Sigmoid colon (tissue), 4 donors: ENCODE results near the gene CACNB3.

GRCh38 chr12:47776554-47777510, 3.8 kb downstream of the SLC48A1 start:
- PRO-cap = no peak
- RAMPAGE, long total RNA, 4 experiments = no peak in any of the 4 experiments

- PRO-cap = unidirectional peak, plus-strand start at chr12:47799827
- RAMPAGE, long total RNA, 4 experiments = no peak in any of the 4 experiments
Observed at GRCh38 chr12:47799368-47800014, 20.2 kb downstream of the HDAC7 start.

- PRO-cap = no peak
- RAMPAGE, long total RNA, 4 experiments = no peak in any of the 4 experiments
Observed at GRCh38 chr12:47801960-47802817, 17.5 kb downstream of the HDAC7 start.

- PRO-cap = no peak
- RAMPAGE, long total RNA, 4 experiments = no peak in any of the 4 experiments
Observed at GRCh38 chr12:47807905-47808736, 11.6 kb downstream of the HDAC7 start.

DNA sequence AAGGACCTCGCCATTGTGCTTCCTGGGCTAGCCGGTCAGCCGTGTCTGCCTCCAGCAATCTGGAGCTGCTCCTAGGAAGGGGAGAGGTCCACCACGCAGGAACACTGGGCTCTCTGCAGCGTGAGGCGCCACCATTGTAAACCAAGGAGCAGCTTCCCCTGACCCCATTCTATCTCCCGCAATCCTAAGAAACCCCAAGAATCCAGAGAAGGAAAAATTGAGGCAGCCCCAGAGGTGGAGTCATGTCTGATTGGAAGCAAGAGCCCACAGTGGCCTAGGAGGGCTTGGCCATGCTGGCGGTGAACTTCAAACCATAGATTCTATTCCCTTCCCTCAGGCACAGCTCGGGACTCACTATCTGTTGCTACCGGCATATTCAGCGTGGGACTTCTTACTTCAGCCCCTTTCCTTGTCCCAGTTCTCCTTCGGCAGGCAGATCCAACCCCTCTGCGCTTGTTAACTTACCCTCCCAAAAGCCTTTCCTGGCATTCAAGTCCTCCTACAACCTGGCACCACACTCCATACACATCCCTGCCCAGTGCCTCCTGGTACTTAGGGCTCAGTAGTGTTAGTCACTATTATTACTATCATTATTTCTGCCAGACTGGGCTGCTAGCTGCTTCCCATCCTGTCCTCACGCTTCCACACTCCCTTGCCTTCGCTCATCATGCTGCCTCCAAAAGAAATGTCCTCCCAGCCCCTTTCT, 1.4 kb upstream of the HDAC7 start:
- PRO-cap = no peak
- RAMPAGE, long total RNA, 4 experiments = no peak in any of the 4 experiments

DNA sequence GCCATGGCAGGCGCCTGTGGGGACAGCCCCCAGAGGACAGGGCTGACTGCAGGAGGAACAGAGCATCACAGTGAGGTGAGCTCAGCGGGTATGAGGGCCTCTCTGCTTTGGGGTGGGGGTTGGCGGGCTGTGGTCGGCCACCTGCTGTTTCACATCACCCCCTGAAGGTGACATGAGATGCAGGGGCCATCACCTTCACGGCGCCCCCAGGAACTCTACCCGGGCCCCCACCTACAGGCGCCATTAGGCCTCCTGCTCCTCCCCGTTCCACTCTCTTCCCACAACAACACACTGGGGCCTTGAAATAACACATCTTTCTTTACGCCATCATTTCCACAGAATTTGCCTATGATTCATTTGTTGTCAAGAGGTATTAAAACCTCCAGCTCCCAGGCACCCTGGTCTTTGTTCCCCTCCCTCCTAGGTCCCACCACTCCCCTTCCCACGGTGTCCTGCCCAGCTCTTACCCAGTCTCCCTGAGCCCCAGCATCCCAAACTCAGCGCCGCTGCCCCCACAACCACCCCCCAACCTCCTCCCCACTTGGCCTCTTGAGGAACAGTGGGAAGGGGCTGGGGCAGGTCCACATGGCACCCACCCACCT, 12.7 kb upstream of the HDAC7 start:
- PRO-cap = no peak
- RAMPAGE, long total RNA, 4 experiments = no peak in any of the 4 experiments

DNA sequence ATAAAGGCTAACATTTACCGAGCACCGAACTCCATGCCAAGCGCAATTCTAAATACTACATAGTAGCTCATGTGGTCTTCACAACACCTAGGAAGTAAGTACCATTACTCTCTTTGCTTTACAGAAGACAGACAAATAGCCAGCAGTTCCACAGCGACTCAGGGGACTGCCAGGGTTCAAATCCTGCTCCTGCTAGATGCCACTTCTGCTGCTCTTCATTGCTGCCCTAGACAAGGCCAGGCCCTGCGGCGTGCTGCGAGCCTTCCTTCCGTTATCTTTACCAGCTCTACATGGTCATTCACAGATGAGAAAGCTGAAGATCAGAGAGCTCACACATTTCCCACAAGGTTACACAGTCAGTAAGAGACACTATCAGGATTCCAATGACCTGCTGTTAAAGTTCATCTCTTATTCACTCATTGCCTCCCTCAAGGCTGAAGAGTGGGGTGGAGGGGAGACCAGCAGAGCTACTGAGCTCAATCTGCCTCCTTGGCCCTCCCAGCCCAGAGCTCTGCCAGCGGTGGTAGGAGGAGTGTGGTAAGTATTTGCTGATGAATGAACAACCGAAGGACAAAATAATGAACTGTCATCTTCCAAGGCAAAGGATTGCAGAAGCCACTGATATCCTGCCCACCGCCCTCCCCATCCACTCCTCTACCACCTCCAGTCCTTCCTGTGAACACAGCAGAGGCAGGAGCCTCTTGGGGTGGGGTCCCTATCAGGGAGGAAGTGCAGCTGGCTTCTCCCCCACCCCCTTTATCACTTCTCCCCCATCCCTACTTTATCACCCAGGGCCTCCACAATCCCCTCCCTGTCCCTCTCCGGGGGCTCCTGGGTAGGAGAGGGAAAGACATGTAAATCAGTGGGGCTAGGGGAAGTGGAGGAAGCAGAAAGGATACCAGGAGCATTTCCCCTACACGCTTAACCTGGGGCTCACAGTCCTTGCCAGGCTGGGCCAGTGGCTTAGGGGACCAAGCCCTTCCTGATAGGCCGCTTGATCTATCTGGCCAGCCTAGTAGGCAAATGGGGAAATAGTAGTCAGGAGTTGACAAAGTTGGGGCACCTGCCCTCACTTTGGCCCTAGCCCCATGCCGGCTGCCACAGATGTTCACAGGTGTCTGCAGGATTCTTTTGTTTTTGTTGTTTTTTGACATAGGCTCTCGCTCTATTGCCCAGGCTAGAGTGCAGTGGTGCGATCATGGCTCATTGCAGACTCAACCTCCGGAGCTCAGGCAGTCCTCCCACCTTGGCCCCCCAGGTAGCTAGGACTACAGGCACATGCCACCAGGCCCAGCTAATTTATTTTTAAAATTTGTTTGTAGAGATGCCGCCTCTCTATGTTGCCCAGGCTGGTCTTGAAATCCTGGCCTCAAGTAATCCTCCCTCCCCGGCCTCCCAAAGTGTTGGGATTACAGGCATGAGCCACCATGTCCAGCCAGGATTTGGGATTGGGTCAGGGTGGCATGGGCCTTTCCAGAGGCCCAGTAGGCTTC, 15.0 kb upstream of the HDAC7 start:
- PRO-cap = no peak
- RAMPAGE, long total RNA, 4 experiments = no peak in any of the 4 experiments

GRCh38 chr12:47842944-47843798, 23.5 kb upstream of the HDAC7 start:
- PRO-cap = no peak
- RAMPAGE, long total RNA, 4 experiments = no peak in any of the 4 experiments

DNA sequence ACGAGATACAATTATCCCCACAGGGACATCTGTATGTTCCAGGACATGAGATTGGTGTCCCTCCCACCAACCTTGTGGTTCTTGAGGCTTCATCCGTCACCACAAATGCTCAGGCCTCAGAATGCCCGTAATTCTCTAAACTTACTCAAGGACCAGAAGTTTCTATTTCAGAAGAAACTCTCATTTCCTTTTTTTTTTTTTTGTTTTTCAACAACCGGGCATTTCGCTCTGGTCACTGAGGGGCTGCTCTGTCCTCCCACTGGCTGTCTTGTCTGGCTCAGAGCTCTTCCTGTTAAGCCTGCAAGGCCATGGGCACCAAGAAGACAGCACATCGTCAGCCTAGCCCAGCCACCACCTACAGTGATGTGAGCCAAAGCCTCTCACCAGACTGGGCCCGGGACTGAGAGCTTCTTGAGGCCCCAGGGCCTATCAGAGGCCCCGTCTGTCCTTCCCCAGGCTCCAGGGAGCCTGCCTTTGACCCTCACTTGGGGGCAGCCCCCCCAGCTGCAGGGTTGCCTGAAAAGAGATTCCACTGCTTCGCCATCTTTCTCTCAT, 36.1 kb downstream of the VDR start:
- PRO-cap = no peak
- RAMPAGE, long total RNA, 4 experiments = no peak in any of the 4 experiments

GRCh38 chr12:47988264-47988922, 15.9 kb downstream of the COL2A1 start:
- PRO-cap = no peak
- RAMPAGE, long total RNA, 4 experiments = no peak in any of the 4 experiments

DNA sequence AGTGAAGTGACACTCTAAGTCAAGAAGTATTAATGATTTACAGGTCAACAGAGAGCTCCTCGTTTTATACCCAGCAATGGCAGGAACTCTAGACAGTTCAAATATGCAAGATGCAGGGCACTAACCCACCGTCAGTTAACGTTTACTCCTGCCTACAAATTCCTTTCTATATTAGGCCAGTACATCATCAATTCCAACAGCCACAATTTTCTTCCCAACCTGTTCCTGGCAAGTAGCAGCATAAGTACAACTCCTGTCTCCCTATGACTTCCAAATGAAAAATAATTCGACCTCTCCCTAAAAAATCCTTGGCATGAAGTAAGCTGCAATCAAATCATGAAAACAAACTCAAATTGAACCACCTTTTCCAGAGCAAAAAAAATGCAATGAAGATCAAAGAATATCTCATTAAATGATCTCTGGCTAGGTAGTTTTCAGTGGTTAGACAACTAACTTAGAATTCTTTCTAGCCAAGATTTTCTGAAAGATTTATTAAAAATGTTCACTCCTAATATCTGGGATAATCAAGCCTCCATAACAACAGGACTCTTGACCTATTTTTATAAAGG, 9.1 kb upstream of the KANSL2 start:
- PRO-cap = no peak
- RAMPAGE, long total RNA, 4 experiments = no peak in any of the 4 experiments

DNA sequence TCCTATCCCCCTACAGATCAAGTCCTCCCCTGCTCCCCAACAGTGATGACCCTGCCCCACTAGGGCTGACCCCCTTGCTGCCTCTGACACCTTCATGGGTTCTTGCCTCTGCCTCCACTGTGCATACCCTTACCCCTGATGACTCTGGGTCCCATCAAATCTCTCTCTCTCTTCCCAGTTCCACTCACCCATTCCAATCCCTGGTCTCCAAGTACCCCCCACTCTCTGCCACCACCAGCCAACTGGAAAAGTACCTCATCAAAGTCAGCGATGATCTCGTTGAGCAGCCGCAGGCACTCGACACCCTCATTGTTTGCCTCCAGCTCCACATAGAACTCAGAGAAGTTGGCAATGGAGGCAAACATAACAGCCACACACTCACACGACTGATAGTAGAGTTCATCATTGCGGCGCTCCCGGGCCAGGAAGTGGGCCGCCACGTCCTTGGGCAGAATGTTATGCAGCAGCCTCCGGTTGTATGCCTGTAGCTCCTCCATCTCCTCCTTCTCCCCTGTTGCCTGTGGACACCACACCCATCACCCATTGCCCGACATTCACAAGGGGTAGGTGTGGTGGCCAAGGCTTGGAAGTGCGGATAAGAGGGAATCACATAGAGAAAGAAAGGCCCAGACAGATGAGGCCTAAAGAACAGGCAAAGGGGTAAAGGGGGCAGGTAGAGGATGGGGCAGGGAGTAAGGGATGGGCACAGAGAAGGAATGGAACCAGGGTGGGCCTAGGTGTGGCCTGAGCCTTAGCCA, 17.3 kb downstream of the ADCY6 start:
- PRO-cap = no peak
- RAMPAGE, long total RNA, 4 experiments = no peak in any of the 4 experiments

DNA sequence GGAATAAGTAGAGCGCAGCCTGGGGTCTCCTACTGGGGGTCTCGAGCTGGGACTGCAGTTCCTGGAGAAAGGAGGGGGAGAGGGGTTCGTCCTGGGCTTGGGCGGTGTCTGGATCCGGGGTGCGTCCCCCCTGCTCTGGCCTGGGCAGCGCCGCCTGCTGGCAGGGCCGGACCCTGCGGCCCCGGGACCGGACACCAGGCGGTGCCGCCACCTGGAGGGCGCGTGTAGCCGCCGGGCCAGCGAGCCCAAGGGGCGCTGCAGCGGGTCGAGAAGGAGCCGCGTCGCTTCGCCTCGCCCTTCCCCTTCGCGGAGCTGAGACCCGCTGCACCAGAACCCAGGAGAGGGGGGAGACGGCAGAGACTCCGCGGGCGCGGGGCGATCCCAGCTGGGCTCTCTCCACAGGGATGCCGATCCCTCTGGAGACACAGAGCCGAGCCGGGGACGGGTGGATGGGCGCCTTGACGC, 3.7 kb upstream of the CACNB3 start:
- PRO-cap = no peak
- RAMPAGE, long total RNA, 4 experiments = start-site peak on the plus strand in 1 of 4 experiments, centred at position 201 of the sequence, 12 reads per replicate; start-site peak on the minus strand in 1 of 4 experiments, centred at position 75 of the sequence, 7 reads per replicate

DNA sequence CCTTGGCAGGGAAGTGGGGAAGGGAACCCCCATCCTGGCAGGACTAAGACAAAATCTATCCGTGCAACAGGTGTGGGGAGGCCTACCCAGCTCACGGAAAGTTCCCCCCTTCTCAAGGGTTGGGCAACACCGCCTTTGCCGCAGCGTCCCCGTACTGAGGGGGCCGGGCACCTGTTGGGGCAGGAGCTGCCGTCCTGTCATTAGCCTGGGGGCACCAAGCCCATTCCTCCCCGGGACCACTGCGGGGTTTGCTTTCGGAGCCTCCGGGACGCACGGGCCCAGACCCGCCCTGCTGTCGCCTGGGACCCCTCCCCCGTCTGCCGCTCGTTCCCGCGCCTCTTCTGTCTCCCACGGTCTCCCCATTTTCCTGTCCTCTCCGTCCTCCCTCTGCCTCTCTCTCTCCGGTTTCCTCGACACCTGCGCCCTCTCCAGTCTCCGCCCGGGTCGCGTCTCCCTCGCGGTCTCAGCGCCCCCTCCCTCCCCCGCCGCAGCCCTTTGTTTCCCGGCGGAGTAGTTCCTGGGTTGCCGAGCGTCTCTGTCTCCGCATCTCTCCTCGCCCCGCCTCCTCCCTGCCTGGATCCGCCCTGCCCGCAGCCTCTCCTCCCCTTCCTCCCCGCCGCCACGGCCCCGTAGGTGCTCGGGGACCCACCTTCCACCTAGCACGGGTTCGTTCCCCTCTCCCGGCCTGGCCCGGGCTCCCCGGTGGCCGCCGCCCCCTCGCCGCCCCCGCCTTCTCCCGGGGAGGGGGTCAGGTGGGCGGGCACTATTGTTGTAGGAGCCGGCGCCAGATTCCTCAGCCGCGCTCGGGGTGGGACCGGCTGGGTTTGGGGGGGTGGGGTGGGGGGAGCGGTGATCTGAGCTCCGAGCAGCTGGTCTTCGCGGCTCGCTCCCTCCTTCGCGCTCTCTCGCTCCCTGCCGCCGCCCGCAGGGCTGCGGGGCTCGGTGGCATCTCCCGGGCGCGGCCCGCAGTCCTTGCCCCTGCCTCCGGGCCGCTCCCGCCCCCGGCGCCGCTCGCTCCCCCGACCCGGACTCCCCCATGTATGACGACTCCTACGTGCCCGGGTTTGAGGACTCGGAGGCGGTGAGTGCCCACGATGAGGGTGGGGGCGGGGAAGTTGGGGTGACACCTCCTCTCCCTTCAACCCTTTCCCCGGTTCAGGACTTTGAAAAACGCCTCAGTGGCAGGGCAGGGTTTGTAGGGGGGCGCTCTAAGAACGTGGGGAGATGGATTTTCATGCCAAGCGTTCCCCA, at the start of gene CACNB3:
CACNB3 (plus strand) TSS at position 603 of the 1,251 bp plus-strand sequence.
- PRO-cap = no peak
- RAMPAGE, long total RNA, 4 experiments = start-site peak on the minus strand in 1 of 4 experiments, centred at position 712 of the sequence, 11 reads per replicate

- PRO-cap = no peak
- RAMPAGE, long total RNA, 4 experiments = no peak in any of the 4 experiments
Observed at GRCh38 chr12:48977190-48977707, 873 bp upstream of the WNT1 start.

- PRO-cap = no peak
- RAMPAGE, long total RNA, 4 experiments = no peak in any of the 4 experiments
Observed at GRCh38 chr12:48996582-48997730, 2.2 kb downstream of the DDN start.

DNA sequence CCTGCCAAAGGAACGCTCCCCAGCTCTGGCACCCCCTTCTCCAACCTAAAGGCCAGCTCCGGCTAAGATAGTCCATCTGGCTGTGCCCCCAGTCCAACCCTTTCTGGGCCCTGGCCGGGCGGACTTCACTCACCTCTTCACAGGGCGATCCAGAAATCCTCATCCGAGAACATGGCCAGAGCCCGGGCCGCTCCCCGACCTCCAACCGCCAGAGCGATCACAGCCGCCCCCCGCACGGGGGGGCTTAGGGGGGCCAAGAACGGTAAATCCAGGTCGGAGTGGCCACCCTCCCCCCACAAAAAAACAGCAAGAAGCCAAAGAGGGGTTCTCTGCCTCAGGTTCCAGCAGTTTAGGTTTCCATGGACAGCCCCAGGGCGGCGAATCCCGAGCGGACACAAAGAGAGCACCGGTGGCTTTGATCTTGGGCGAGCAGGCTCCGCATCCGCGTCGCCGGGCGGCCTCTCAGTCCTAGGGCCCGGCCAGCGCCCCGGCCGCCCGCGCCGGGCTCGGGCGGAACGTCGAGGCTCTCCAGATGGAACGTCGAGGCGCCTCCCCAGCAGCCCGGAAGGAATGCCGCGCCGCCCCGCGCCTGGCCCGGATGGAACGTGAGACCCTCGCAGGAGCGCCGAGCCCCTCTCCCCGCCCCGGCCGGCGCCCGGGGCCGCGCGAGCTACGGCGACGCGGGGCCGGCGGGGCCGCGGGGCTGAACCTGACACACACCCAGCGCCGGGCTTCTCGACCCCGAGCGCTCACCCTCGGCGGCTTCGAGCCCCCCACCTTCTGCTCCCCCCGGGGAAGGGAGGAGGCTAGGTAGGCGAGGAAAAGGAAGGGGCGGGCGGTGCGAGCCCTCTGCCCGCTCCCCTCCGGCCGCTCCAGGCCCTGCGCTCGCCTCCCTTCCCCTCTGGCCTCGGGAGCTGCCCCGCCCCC, 851 bp downstream of the KMT2D start:
- PRO-cap = no peak
- RAMPAGE, long total RNA, 4 experiments = no peak in any of the 4 experiments

- PRO-cap = no peak
- RAMPAGE, long total RNA, 4 experiments = no peak in any of the 4 experiments
Observed at GRCh38 chr12:49131903-49132574, 844 bp upstream of the TUBA1B start.

GRCh38 chr12:49132796-49133532, 1.8 kb upstream of the TUBA1B start:
- PRO-cap = no peak
- RAMPAGE, long total RNA, 4 experiments = no peak in any of the 4 experiments

- PRO-cap = no peak
- RAMPAGE, long total RNA, 4 experiments = no peak in any of the 4 experiments
Observed at GRCh38 chr12:49151181-49151772, 20.1 kb upstream of the TUBA1B start.